Foreskin fibroblast (primary cell): ENCODE measurements around a stretch of chr17.

DNA sequence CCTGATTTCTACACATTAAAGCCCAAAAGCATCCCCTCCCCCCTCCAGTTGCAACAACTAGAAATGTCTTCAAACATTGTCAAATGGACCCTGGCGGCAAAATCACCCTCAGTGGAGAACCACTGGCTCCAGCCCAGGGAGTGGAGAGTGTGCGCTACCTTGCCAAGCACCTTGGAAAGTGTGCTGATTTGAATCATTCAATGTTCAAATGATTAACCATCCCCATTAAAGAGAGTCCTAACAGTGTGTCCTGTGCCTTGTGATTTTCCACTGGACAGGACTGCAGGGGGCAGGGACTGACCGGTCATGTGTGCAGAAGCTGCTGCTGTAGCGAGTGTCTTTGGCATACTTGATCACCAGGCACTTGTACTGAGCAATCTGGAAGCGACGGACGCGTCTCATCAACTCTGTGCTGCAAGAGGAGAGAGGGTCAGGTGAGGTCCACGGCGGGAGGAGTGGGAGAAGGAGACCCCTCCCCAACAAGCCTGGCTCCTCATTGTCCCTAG lies 2.0 kb downstream of the TK1 start:
- RRBS = no CpG with 5 or more reads among the region's 10 CpGs

DNA sequence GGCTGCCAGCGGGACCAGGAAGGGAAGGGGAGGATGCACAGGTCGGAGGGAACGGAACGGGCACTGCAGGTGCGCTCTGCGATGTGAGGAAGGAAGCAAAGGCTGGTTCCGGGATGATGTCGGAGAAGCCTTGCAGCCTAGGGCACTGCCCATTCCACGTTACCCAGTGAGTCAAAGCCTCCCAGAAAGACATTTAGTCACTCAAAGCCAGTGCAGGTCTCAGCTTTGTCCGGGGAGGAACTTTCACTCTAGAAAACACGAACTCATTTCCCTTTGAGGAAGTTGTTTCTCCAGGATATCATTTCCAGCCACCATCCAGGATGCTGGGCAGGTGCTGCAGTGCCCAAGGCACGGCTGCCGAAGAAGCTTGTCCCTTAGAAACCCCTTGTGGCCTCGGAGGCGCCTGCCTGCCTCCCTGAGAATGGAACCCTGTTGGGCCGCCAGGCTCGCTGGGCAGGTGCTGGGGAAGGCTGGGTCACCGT lies 4.5 kb upstream of the TMEM235 start:
- RRBS = 92% methylated on average over 3 of the region's 18 CpGs

- RRBS = no CpG with 5 or more reads among the region's 3 CpGs
Observed at GRCh38 chr17:78241627-78241915, 10.1 kb downstream of the TMEM235 start.

DNA sequence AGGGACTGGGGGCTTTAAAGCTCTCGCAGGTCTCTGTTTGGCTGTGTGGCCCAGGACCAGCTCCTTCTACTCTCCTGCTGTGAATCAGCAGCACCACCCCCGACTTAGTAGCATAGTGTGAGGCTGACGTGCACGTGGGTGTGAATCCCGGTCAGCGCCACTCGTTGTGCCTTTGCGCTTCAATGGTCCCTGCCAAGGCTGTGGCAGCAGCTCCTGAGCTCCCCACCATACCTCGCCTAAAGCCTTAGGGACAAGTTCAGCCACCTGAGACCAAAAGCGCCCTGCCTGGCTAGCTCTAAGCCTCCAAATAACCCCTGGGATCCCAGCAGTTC lies 50.1 kb downstream of the TMEM235 start:
- RRBS = no CpG with 5 or more reads among the region's 10 CpGs

GRCh38 chr17:78328899-78329952 lies 30.7 kb downstream of the SOCS3 start:
- RRBS = 8% methylated on average over 6 of the region's 15 CpGs

- RRBS = no CpG with 5 or more reads among the region's 10 CpGs
Observed at GRCh38 chr17:78354953-78355688, 4.8 kb downstream of the SOCS3 start.

DNA sequence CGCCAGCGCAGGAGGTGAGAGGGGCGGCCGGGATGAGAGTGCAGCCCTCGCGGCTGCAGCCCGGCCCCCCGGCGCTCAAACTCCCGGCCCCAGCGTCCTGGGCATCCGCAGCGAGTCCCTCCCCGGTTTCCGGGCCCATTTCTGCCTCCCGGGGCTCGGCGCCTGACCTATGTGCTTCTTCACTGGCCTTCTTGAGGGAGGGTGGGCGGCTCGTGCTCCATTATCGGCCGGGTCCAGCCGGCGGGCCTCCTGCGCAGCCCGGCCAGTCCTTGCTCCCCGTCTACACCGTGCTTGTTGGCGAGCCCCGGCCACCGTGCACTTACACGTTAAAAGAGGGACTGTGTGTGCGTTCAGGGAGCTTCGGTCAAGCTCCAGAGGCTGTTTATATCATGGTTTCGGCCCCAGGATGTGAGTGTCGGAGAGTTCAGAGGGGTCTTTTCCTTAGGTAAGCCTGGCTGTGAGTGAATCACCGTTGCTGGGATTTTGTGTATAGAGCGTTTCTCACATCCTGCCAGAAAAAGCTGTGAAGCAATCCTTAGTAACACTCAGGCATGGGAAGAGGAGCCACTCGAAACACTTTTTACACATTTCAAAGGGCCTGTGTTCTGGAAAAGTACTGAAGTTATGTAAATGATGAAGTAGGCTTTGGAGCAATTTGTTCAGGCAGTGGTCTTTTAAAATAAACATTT lies 490 bp downstream of the PGS1 start:
- RRBS = 2% methylated on average over 17 of the region's 39 CpGs

- RRBS = no CpG with 5 or more reads among the region's 15 CpGs
Observed at GRCh38 chr17:78422628-78423158, 44.2 kb downstream of the PGS1 start.

GRCh38 chr17:78596772-78597238 lies 19.6 kb upstream of the DNAH17 start:
- RRBS = no CpG with 5 or more reads among the region's 5 CpGs

DNA sequence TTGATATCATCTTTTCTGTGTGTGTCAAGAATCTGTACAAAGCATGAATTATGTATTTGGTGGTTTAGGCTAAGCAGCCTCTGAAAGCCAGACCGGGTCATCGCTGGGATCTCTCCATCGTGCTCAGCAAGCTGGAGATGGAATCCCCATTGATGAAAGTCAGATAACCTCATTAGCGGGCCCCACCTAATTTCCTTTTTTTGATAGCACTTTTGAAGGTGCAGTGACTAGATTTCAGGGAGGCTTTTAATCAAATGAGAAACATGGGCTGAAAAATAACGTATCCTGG lies 36.5 kb upstream of the DNAH17 start:
- RRBS = no CpG with 5 or more reads among the region's 5 CpGs

DNA sequence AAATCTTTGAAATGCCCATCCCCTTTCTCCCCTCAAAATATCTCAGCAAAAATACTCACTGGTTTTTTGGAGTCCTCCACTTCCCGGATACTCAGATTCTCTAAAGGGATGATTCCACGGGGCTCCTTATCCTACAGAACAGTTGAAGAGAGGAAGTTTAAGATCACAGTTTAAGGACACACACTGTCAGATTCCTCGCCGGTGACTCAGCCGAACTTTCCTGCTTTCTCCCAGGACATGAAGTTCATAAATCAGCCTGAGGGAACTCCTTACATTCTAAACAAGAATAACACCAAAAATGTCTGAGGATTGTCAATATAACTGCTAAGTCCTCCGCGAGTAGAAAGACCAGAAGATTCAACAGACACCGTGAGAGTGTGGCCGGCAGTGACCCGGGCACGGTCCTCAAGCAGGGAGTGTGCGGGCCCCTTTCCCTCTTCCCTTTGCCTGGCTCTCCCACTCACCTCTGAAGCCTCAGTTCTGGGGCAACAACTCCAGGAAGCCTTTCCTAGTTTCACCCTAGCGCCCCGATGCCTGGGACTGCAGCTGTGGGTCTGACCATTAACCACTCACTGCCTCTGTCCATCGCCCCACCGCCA lies 101.1 kb downstream of the CYTH1 start:
- RRBS = 60% methylated on average over 4 of the region's 16 CpGs

GRCh38 chr17:78718453-78719190 lies 63.5 kb downstream of the CYTH1 start:
- RRBS = no CpG with 5 or more reads among the region's 10 CpGs

GRCh38 chr17:78724960-78725402 lies 57.1 kb downstream of the CYTH1 start:
- RRBS = no CpG with 5 or more reads among the region's 7 CpGs

GRCh38 chr17:78782433-78782969 lies 428 bp upstream of the CYTH1 start:
- RRBS = 2% methylated on average over 21 of the region's 33 CpGs

- RRBS = no CpG with 5 or more reads among the region's 12 CpGs
Observed at GRCh38 chr17:78783415-78784400, 1.6 kb upstream of the CYTH1 start.

DNA sequence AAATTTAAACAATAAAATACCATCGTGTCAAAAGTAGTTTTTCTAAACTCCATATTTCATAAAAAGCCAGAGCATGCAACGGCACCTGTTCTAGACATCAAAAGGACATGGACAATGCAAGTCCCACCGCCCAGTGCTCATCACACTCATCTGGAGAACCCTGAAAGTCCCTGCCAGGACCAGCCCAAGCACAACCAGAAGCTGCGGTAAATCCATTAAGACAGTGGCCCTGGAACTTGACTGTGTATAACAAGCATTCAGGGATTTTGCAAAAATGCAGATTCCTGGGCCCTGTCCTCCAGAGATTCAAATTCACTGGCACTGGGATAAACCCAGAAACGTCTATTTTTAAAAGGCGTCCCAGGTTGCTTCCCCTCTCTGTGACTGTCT lies 22.5 kb downstream of the USP36 start:
- RRBS = no CpG with 5 or more reads among the region's 6 CpGs

DNA sequence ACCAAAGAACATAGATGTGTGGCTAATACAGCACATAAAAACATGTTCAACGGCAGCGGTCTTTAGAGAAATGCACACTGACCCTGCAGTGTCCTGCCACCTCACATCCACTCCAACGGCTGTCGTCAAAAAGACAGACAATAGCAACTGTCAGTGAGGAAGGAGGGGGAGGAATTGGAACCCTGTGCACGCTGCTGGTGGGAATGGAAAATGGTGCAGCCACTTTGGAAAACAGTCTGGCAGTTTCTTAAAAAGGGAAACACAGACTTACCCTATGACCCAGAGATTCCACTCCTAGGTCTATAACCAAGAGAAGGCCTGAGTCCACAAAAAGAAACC lies 7.7 kb downstream of the CEP295NL start:
- RRBS = no CpG with 5 or more reads among the region's 5 CpGs

DNA sequence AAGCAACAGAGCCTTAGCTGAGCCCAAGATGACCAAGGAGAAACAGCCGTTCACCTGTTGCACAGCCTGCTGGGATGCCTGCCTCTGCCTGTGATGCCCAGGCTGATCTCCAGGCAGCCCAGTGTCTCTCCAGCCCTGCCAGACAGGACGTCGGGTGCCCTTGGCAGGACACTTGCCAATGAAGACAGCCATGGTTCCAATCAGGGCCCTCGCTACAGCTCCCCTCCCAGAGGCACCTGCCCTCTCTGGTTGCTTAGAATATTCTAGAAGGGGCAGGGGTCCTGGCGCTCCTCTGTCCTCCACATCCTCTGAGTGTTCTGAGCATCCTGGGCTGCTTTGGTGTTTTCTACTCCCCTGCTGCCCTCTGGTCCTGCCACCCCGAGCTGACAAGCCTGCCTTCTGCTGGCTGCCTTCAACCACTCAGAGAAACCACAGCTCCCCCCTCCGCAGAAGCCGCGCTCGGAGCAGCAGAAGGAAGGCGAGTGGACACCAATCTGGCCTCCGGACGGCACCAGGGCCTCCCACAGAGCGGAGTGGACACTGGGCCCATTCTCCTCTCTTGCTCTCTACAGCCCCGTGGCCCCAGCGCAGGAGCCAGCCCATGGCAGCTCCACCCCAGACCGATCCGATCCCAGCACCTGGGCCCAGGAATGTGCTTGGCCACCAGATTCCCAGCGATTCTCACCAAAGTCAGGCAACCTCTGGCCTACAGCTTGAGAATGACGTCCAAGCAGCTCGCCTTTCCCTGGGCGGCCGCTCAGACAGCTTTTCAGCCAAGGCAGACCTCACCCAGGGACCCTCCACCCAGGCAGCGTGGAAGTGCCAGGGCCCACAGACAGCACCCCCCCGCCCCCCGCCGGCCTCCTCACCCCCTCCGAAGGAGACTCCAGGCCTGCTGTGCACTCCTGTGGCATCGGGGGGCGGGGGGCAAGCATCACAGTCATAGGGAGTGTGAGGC lies 6.5 kb downstream of the CEP295NL start:
- RRBS = no CpG with 5 or more reads among the region's 30 CpGs

DNA sequence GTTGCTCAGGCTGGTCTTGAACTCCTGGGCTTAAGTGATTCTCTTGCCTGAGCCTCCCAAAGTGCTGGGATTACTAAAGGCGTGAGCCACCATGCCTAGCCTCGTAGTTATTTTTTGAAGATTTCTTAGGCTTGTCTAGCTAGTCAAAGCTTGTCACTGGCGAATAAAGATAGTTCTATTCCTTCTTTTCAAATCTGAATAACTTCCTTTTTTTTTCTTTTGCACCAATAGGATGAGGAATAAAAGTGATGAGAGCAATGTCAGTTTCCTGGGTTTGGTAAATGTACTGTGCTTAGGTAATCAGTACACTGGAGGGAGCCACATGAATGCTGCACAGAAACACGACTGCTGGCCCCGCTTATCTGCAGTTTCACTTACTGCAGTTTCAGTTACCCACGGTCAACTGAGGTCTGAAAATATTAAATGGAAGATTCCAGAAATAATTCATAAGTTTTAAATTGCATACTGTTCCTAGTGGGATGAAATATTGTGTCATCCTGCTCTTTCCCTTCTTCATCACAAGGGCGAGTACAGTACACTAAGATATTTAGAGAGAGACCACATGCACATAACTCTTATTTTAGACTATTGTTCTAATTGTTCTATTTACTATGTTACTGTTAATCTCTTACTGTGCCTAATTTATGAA lies 6.3 kb upstream of the LGALS3BP start:
- RRBS = no CpG with 5 or more reads among the region's 7 CpGs

GRCh38 chr17:79005335-79005946 lies 4.1 kb downstream of the CANT1 start:
- RRBS = no CpG with 5 or more reads among the region's 10 CpGs